Rectum (tissue), 1 donor: ENCODE measurements around the genes GAS6 and CFAP97D2.

- PRO-cap: bidirectional peak, plus-strand start at chr13:113365075, minus-strand start at chr13:113365082
Measured at GRCh38 chr13:113364896-113365487, 1.1 kb upstream of the GRTP1 start.

GRCh38 chr13:113405348-113405496, 41.3 kb upstream of the GRTP1 start:
- PRO-cap: no peak

GRCh38 chr13:113474226-113474613, 16.3 kb downstream of the DCUN1D2 start:
- PRO-cap: no peak

DNA sequence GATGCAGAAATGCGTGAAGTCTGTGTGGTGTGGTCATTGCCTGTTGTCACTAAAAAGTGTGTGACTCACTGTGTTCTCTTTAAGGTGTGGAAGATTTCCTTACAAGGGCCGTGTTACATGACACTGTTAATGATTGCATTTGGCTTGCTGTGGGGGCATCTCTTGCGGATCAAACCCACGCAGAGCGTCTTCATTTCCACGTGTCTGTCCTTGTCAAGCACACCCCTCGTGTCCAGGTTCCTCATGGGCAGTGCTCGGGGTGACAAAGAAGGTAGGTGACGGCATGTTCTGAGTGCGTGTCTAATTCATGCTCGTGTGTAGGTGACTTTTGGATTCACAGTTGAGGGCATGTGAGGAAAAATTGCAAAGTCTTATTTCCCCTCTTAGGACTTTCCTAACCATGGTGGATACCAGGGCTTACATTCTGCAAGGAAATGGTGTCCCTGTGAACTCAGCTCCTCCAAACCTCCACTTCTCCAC, 19.4 kb downstream of the TMCO3 start:
- PRO-cap: no peak

DNA sequence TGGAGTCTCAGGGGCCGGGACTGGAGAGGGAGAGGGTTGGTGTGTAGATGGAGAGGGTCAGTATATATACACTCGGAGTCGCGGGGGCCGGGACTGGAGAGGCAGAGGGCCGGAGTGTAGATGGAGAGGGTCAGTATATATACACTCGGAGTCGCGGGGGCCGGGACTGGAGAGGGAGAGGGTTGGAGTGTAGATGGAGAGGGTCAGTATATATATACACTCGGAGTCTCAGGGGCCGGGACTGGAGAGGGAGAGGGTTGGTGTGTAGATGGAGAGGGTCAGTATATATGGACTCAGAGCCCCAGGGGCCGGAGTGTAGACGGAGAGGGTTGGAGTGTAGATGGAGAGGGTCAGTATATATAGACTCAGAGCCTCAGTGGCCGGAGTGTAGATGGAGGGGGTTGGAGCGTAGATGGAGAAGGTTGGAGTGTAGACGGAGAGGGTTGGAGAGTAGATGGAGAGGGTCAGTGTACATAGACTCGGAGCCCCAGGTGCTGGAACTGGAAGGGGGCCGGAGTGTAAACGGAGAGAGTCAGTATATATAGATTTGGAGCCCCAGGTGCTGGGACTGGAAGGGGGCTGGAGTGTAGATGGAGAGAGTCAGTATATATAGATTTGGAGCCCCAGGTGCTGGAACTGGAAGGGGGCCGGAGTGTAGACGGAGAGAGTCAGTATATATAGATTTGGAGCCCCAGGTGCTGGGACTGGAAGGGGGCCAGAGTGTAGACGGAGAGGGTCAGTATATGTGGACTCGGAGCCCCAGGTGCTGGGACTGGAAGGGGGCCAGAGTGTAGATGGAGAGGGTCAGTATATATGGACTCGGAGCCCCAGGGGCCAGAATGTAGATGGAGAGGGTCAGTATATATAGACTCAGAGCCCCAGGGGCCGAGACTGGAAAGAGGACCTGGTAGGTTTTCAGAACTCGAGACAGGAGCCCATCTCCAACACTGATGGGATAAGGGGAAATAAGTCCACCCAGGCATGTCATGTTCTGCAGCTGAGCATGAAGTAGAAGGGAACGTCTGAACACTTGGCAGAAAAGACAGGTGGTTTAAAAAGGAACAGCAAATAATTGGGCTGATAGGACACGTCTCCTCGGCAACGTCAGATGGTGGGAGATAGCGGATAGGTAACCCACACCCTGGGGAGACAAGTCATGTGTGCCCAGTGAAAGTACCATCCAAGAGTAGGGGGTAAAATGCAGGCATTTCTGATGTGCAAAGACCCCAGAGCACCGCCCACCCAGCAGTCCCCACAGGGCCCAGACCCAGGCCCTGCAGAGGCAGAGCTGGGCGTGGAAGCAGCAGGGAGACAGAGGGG, 21.7 kb downstream of the TMCO3 start:
- PRO-cap: no peak

GRCh38 chr13:113826982-113827445, 36.9 kb downstream of the GAS6 start:
- PRO-cap: no peak

DNA sequence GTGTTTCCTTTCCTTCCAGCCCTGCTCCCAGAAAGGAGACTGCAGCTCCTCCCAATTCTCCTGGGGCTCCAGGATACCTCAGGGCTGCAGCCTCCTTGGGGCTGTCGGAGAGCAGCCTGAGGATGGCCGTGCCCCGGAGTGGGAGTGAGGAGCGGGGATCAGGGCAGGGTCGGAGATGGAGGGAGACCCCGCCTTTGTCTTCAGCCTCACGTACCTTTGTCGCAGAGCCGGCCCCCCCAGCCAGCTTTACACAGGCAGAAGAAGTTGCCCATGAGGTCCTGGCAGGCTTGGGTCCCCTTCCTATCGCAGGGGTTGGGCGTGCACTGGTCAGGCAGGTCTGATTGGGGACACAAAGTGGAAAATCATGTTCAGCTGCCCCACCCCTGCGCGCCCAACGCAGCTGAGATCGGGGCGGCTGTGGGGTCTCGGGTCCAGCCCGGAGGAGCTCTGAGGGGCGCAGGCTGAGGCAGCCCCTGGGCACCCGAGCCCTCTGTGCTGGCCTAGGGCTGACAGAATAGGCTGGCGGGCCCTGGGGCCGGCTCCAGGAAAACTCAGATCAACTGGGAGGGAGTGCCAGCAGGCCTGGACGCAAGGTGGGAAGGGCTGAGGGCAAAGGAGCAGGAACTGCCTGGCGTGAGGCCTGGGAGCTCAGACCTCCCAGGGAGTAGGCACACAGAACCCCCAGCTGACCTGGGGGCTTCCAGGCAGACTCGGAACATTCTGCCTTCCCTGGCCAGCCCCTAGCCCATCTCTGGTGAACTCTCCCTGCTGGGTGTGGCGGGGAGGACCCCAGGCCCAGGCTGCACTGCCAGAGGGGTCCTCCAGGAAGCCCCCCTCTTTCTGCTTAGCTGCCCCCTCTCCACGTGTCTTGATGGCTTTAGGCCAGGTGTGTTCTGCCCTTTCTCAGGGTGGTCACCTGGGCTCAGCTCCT, 24.1 kb downstream of the GAS6 start:
- PRO-cap: unidirectional peak, minus-strand start at position 248 of the sequence; bidirectional peak, plus-strand start at position 651 of the sequence, minus-strand start at position 553 of the sequence

DNA sequence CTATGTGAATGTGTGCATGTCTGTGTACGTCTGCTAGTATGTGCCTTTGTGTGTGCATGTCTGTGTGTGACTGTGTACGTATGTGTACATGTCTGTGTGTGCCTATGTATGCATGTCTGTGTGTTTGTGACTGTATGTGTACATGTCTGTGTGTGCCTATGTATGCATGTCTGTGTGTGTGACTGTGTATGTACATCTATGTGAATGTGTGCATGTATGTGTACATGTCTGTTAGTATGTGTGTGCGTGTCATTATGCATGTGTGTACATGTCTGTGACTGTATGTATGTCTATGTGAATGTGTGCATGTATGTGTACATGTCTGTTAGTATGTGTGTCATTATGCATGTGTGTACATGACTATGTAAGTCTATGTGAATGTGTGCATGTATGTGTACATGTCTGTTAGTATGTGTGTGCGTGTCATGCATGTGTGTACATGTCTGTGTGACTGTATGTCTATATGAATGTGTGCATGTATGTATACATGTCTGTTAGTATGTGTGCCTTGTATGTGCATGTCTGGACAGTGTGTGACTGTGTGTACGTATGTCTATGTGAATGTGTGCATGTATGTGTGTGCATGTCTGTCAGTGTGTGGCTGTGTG, 5.3 kb downstream of the GAS6 start:
- PRO-cap: no peak

GRCh38 chr13:113863922-113864359, at the start of gene GAS6:
Gene GAS6 (minus strand): TSS chr13:113864076.
- PRO-cap: bidirectional peak, plus-strand start at chr13:113864144, minus-strand start at chr13:113864076

DNA sequence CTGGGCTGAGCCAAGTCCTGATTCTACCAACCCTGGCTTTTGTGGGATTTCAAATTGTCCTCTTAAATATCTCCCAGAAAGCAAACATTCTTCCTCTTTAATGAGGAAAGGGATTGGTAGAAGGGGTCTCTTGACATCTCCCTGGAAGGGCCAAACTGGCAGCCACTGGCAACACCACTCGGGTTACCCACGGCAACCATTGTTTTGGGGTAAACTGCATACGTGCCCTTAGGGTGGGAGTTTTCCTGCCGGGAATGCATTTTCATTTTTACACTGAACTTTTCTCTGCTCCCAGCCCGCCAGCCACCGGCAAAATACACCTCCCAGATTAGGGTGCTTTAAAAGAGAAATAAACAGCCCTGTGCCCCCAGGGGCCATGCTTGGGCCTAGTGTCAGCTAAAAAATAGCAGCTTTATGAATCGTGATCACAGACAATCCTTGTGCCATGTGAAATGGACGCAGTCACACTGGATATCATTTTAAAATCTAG, 38.4 kb downstream of the C13orf46 start:
- PRO-cap: no peak

DNA sequence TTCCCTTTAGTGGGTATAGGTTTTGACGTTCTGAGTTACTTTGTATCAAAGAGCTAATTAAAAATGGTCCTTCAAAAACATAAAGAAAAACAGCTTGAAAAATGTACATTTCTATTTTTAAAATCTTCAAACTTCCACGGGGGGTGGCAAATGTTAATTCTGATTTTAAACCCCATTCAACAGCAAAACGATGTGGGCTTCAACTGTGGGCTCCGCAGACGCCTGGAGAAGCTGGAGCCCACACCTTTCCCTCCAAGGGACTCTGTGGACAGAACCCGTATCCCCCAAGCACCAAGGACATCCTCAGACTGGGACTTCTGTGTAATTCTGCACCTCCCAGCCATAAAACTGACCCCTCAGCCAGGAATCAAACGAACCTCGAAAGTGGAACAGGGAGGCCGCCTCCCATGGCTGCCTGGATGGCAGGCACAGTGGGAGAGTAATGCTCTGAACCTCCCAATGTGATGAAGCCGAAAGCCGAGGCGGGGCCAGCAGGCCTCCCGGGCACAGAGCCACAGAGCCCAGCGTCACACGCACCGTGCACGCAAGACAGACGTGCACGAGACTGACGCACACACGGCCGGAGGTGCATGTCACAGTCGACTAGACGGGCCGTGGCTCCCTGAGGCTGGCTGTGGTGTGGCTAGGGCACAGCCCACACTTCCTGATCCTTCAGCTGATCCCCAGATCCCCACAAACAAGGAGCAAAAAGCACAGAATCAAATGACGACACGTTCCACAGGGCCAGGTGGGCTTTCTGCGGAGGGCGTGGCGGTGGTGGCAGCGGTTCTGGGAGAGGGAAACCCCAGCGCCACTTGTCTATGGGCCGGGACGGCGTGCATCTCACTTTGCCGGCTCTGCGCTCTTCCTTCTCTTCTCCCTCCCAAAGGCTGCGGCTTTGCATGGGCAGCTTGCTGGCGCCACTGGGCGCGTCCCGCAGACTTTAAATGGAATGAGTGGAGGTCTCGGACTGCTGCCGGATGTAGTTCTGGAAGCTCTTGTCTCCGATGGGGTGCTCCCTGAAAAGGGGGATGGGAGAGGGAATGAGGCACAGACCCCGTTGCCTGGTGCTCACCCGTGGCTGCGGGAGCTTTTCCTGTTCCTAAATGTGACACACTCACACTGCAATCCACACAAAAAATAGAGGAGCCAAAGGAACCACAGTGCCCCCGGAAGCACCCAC, 4.9 kb upstream of the C13orf46 start:
- PRO-cap: no peak

- PRO-cap: bidirectional peak, plus-strand start at chr13:114047403, minus-strand start at chr13:114047320
Measured at GRCh38 chr13:114047141-114047830, 73.4 kb upstream of the C13orf46 start.

DNA sequence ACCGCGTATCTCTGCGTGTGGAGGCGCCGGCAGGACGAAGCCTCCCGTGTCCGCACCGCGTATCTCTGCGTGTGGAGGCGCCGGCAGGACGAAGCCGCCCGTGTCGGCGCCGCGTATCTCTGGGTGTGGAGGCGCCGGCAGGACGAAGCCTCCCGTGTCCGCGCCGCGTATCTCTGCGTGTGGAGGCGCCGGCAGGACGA, 56.9 kb downstream of the RASA3 start:
- PRO-cap: no peak

DNA sequence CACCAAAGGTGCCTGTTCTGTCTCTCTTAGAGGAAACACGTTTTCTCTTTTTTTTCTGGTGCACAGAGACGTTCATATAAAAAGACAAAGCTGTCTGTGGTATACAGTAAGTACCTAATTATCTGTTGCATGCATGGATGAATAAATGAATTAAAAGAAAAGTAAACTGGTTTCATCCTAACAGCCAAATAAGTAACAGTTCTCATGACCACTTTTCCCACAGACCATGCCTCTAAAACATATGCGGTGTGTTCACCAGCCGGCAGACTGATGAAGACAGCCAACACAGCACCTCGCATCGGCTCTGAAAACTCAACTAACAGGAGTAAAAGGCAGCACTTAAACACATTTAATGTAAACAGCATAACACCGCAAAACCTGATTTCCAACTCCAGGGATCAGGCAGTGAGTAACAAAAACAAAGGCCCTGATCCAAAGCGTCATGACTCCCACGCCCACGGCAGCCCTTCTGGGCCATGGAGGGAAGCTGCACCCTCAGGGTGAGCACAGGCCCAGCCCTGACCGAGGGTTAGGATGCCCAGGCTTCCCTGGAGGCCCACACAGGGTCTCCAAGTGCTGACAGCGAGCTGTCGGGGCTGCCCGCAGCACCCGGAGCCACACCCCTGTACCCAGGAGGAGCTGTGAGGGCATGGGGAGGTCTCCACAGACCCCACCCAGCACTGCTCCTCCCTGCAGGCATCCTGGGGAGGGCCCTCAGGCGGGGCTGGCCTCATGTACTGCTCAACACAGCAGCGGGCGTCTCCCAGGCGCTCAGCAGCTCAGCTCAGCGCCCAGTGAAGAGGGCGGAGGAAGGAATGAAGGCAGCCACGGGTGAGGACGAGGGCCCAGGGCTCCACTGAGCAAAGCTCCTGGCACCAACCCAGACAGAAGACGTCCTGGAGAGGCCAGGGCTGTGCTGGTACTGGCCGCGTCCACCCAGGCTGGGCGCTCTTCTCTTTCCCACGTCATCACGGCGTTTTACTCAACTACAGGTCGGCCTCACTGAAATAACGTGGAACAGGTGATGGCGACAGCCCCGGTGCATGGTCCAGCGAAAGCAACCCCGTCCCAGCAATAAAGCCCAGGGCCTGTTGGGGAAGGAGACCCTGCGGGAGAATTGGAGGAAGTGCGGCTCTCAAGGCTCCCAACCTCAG, 53.8 kb downstream of the RASA3 start:
- PRO-cap: bidirectional peak, plus-strand start at position 797 of the sequence, minus-strand start at position 617 of the sequence

DNA sequence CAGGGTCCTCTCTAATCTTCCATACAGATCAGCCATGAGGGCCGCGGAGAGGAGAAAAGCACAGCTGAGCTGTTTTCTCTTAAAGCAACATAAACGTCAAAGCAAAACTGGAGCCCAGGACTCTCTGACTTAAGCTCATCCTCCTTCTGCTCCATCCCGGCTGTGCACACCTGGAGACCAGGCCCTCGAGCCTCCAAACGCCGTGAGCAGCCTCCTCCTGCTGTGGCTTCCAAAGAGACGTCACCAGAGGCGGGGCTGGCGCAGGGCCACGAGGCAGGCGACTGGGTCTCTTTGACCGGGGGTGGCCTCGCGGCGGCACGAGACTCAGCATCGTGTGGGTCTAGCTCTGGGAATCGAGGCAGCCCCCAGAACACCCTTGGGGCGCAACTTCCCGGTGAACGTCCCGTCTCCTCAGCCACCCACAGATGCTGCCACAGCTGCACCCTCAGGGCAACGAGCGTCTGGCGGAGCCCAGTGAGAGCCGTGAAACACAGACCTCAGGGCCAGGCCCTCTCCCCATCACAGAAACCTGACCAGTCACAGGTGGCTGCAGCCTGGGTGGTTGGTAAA, 22.8 kb downstream of the RASA3 start:
- PRO-cap: no peak

- PRO-cap: no peak
Measured at GRCh38 chr13:114111173-114112245, 20.9 kb downstream of the RASA3 start.

GRCh38 chr13:114127838-114128601, 4.4 kb downstream of the RASA3 start:
- PRO-cap: no peak

GRCh38 chr13:114178992-114179498, at the start of gene CFAP97D2:
Gene CFAP97D2 (plus strand): TSS chr13:114179257.
- PRO-cap: no peak

DNA sequence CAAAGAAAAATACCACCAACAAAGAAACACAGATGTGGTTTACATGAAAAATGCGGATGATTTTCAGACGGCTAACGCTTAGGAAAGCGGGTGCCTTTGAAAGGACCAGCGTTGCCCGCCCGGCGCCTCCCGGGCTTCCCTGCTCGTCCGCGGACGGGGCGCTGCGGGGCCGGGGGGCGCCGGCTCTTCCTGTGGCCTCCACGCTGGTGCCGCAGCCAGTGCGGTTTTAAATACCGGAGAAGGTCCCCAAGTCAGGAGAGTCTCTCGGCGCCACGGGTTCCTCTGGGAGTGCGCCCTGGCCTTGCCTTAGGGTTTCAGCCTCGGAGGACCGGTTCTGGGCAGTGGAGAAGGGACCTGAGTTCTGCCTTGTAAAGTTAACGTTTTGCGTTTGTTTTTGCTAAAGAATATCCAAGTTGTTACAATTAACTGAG, 899 bp downstream of the UPF3A start:
- PRO-cap: unidirectional peak, minus-strand start at position 284 of the sequence